Calu3 (cell line): Measurements from ENCODE around the gene CRYBB1.

- PRO-cap = no peak
These were observed 16.7 kb downstream of the TPST2 start for GRCh38 chr22:26573219-26573716.

GRCh38 chr22:26617688-26618257 is at the start of gene CRYBB1:
TSS of gene CRYBB1 (minus strand) at chr22:26618027.
- PRO-cap = no peak

DNA sequence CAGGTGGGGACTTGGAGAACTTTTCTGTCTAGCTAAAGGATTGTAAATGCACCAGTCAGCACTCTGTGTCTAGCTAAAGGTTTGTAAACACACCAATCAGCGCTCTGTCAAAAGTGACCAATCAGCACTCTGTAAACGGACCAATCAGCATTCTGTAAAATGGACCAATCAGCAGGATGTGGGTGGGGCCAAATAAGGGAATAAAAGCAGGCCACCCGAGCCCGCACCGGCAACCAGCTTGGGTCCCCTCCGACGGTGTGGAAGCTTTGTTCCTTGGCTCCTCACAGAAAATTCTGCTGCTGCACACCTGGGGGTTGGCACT is 145.0 kb downstream of the CRYBA4 start:
- PRO-cap = no peak

DNA sequence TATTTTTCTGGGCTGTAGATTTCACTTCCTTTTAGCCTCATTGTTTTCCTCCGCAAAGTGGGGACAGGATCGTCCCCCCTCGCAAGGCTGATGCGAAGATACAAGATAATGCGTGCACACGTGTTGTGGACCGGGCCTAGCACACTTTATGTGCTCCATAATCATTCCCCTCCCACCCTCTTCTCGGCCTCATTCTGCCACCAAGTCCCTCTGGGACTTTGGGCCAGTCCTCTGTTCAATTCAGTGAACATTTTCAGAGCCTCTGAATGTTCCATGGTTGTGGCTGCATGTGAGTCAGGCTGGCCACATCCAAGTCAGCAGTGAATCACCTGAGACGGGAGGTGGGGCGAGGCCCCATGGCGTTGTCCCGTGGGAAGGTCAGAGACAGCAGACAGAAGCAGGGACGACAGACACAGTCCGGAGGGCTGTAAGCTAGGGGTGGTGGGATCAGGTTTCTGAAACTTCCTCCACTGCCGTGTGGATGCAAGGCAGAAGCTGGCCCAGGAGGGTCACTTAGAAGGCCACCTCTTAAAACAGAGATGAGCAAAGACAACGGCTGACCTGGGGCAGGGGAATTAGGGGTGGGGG is 324.9 kb downstream of the MN1 start:
- PRO-cap = bidirectional peak, plus-strand start at position 381 of the sequence, minus-strand start at position 289 of the sequence

- PRO-cap = no peak
These were observed 219.9 kb downstream of the MN1 start for GRCh38 chr22:27581727-27581897.

DNA sequence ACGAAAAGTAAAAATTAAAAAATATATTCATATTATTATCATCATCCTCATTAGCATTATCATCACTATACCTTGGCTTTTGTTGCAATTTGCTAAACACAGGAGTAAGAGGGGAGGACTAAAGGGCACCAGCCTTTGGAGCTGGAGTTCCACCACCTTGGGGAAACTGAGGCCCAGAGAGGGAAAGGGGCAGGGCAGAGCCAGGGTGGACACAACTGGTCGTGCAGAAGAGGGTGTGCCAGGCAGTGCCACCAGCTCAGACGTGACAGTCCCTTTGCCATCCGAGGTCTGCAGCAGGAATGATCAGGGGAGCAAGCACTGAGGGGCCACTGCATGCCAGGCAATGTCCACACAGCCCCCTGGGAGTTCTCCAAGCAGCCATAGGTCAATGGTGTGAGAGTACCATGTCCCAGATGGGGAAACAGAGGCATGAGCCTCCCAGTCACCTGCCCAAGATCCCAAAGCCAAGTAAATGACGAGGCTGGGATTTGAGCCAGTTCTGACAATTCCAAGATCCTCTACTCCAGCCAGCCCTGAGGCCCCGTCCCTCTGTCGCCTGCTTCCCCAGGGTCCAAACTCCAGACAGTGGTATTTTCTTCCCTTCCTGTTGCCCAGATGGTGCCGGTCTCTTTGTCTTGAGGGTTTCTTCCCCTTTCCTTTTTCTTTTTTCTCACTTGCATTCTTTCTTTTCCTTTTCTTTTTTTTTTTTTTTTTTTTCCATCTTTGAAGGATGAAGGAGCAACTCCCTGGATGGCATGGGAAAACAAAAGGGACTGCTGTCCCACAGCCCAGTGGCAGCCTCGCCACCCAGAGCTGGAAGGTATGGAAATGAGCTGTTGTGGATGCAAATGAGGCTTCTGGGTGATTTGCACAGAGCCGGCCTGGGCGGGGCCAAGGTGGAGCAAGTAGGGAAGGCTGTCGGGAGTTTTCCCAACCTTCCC is 147.1 kb downstream of the MN1 start:
- PRO-cap = no peak

- PRO-cap = no peak
These were observed 81.9 kb downstream of the MN1 start for GRCh38 chr22:27719559-27720064.

DNA sequence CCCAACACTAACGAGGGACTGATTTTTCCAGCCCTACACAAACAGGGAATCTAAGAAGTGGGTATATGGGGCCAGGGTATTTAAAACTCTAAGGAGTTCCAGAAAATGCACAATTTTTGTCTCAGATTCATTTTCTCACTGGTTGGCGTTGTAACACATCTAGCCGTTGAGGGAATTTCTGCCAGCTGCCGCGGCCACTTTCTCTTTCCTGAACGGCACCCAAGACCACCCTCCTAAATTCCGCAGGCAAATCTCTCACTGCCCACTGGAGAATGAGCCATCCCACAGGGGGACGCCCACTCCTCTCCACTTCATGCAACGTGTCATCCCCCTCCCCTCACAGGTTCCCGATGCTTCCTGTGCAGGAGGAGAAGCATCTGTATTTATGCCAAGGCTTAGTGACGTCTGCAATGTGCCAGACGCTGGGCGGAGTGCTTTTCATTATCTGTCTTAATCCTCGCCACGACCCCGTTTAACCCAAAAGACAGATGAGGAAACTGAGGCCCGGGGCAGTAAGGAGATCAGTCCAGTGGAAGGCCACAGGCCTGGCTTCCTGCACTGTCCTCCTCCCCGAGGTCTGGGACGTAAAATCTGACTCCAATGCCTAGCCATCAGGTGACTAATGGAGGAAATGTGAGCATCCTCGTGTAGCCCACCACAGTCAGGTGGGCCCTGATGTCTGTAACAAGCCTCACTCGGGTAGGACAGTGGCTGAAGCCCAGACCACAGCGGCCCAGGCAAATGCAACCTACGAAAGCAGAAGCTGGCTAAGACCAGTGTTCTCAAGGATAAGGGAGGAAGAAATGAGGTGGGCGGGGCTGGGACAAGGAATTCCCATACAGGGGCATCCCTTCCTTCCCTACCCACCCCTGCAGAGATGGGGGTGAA is 23.2 kb downstream of the MN1 start:
- PRO-cap = no peak

GRCh38 chr22:27795848-27796641 is 5.5 kb downstream of the MN1 start:
- PRO-cap = no peak

GRCh38 chr22:27865838-27866126 is 53.3 kb downstream of the PITPNB start:
- PRO-cap = no peak

GRCh38 chr22:27867429-27867968 is 51.6 kb downstream of the PITPNB start:
- PRO-cap = no peak

GRCh38 chr22:28191501-28191905 is 272.4 kb upstream of the PITPNB start:
- PRO-cap = no peak

DNA sequence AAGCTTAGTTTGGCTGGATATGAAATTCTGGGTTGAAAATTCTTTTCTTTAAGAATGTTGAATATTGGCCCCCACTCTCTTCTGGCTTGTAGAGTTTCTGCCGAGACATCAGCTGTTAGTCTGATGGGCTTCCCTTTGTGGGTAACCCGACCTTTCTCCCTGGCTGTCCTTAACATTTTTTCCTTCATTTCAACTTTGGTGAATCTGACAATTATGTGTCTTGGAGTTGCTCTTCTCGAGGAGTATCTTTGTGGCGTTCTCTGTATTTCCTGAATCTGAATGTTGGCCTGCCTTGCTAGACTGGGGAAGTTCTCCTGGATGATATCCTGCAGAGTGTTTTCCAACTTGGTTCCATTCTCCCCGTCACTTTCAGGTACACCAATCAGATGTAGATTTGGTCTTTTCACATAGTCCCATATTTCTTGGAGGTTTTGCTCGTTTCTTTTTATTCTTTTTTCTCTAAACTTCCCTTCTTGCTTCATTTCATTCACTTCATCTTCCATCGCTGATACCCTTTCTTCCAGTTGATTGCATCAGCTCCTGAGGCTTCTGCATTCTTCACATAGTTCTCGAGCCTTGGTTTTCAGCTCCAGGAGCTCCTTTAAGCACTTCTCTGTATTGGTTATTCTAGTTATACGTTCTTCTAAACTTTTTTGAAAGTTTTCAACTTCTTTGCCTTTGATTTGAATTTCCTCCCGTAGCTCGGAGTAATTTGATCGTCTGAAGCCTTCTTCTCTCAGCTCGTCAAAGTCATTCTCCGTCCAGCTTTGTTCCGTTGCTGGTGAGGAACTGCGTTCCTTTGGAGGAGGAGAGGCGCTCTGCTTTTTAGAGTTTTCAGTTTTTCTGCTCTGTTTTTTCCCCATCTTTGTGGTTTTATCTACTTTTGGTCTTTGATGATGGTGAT is 288.3 kb downstream of the TTC28 start:
- PRO-cap = no peak

GRCh38 chr22:28429090-28429879 is 250.4 kb downstream of the TTC28 start:
- PRO-cap = no peak

DNA sequence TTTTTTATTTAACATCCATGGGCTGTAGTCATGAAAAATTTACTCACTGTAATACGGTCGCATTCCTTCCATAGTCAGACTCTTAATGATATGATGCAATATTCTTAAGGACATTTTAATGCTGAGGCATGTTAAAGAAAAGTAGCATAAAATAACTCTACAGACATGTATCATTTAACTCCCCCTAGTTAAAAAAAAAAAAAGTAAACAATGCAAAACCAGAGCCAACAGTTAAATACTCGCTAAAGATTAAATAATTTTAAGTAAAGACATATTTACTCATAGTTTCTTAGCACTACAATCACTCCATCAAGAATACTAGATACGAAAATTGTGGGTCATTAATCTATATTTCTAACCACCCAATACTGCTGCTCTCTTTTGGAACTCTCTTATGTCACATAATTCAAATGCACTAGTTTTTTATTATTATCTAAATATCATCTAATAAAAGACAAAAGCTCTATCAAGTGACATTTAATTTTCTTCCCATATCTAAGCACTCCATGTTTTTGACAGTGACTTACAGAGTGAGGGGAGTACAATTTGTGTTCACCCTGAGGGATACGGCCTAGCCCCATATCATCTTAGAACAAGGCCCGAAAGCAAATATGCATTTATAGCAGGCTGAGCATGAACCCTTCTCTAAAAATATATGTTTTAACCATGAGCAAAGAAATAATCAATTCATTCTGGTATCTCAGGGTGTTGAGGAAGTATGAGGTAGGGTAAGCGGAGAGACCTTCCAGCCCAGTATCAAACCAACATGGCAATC is 131.8 kb downstream of the TTC28 start:
- PRO-cap = no peak

DNA sequence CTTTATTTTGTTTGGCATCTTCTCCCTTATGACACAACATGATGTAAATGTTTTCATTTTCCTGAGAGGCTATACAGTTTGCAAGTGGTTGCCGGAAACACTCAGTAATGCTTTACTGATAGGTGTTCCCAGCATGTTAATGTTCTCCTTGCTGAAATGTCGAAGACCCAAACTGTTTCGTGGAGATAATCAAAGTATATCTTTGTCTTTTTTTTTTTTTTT is 8.8 kb downstream of the HSCB start:
- PRO-cap = no peak

DNA sequence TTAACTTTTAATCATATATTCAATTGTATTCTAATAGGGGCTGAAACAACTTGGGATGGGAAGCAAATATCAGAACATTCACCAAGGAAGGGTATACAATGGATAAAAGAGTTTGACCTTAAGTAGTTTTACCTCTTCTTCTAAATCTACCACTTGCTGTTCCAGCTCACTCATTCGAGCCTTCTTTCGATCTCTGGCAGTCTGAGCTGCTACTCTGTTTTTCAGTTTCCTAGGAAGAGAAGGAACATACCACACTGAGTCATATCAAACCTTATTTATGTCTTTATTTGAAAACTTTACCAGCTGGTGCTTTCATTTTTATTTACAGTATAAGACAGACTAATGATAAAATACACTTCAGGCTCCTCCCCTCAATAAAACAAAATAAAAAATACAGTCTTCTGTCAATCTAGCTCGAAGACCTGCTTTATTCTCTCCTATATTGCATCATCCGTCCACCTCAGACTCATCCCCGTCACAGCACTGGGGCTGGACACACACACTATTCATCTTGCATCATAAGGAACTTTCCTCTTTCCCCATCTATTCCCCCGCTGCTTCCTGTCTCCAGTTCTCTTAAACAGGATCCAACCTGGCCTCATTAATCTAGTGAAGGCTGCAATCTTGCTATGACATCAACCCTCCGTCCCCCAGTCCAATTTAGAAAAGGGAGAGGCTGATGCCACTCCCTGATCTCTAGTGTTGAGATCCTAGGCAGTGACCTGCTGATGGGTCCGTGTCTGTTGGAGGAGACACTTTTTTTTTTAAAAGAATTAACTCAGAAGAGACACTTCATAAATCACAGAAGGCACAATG is 26.6 kb downstream of the CCDC117 start:
- PRO-cap = bidirectional peak, plus-strand start at position 609 of the sequence, minus-strand start at position 485 of the sequence

- PRO-cap = bidirectional peak, plus-strand start at chr22:28802393, minus-strand start at chr22:28802319; bidirectional peak, plus-strand start at chr22:28802692, minus-strand start at chr22:28802577; unidirectional peak, minus-strand start at chr22:28802759
These were observed 29.8 kb downstream of the CCDC117 start for GRCh38 chr22:28801908-28803118.

- PRO-cap = no peak
These were observed 36.2 kb downstream of the CCDC117 start for GRCh38 chr22:28808627-28809125.

DNA sequence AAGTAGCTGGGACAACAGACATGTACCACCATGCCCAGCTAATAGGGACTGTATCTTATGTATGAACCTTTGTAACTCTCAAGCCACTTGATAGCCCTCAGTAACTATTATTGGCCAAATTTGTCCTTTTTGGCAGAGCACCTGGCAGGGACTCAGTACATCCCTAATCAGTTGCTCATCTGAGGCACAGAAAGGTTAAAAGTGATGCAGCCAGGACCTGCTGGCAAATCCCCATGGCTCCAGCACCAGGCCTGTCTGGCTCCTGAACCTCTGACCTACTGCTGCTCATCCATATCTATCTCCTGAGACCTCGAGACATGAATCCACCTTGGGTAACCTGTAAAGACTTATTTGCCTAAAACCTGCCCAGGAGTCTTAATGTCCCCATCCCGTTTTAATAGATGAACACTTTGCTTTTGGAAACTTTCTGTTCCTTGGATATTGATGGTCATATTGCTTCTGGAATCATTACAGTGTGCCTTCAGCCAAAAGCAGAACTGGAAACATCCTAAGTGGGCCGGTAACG is 49.1 kb downstream of the CCDC117 start:
- PRO-cap = no peak